Skeletal muscle satellite cell (primary cell): ENCODE measurements around the genes NIN and RTRAF.

- CAGE, long polyA plus RNA: no peak
Measured at GRCh38 chr14:50062532-50063159, 53.7 kb downstream of the VCPKMT start.

DNA sequence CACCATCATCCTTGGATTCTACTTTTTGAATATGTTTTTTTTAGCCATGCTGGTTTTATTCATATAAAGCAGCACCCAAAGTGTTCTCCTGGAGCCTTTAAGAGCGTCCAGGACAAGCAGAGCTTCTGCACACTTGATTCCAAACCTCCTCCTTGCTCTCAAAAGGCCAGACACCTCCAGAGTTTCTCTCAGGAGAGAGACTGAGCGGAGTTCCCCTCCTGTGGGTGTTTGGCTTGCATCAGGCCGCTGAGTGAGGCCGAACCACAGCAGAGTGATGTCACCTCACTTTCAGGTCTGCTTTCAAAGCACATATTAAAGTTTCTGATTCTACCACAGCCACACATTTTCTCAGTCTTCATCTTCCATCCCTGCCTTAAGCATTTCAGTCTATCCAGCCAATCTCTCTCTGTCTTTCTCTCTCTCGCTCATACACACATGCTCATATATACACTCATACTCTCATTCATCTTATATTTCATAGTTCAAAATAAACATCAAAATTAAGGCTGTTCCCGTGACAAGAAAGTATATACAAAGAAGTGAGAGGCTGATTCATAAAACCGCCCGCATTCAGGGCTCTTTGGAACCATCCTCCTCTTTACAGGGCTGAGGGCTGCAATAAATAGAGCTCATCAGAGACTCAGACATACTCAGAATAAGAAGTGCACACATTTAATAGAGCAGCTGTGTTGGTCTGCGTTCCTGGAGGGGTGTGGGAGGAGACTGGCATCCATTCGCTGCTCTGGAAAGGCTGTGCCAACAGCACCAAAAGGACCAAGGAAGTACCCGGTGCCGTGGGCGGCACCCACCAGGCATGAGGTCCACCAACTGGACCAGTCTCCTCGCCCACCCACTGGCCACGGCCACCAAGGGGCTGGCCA, 33.1 kb downstream of the VCPKMT start:
- CAGE, long polyA plus RNA: no peak

DNA sequence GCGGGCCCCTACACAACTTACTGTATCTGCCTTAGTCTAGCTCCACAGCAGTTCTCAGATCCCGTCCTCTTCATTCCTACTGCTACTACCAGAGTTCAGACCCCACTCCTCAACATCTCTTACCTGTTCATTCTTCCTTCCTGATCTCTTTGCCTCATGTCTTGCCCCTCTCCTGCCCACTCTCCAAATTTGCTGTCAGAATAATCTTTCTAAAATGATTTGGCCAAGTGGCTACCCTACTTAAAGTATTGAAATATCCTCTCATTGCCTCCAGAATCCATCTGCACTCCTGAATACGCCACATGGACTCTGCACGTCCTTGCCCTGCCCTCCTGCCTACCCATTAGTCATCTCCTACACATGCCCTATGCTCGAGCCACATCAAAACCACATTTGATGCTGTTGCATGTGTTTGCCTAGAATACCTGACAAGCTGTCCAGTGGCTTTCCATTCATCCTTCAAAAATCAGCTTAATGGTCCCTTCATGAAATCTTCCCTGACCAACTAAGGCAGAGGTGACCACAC, 17.1 kb downstream of the VCPKMT start:
- CAGE, long polyA plus RNA: no peak

GRCh38 chr14:50397182-50397888, 654 bp upstream of the CDKL1 start:
- CAGE, long polyA plus RNA: no peak

- CAGE, long polyA plus RNA: no peak
Measured at GRCh38 chr14:50444959-50445500, 48.3 kb upstream of the CDKL1 start.

GRCh38 chr14:50678014-50678415, 9.9 kb upstream of the SAV1 start:
- CAGE, long polyA plus RNA: no peak

DNA sequence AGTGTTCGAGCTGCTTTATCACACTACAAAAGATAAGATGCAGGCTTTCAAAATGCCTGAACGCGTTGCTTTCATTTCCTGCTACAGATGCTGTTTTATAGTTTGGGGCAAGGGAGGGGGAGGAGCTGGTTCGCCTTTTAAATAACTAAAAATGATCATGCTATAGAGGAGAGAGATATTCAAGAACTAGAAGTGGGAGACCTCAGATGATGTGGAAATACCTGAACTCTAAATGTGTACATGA, 38.8 kb downstream of the NIN start:
- CAGE, long polyA plus RNA: no peak

- CAGE, long polyA plus RNA: no peak
Measured at GRCh38 chr14:50829692-50829903, 1.4 kb downstream of the NIN start.

DNA sequence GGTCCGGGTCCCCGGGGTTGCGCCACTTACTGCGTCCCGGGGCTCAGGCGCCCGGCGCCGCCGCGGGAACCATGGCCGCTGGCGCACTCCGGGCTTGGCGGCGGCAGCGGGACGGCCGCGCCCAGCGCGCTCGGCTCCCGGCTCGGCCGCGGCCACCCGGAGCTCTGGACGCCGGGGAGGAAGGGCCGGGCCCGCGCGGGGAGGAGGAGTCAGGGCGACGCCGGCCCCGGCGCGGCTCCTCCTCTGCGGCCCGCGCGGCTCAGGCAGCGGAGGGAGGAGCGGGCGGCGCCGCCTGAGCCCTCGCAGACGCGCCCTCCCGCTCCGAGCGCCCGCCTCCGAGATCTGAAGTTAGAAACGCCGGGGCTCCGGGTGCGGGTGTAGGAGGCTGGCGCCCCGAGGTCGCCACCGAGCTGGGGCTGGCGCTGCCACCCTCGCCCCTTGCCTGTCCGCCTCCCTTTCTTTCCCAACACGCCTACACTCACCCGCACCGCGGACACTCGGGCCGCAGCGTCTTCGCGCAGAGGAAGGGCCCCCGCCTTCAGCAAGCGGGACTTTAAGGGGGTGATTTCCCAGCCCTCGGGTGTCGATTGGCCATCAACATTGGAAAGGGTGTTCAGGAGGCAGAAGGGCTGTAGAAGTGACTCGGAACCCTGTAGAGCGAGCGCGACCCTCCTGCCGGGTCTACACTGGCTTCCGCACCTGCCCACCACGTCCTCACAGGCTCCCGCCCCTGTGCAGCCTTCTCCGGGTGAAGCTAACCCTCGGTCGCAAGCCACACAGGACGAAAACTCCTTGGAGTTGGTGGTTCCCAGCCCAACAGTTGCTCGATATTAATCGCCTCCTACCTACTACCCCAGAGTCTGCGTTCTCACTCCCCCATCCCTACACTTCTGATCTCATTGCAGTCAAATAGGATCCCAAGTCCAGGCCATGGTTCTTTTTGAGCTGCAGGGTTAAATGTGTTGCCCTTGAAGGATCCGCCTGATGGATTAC, at the start of gene NIN:
Gene NIN (minus strand): TSS at position 187 of the 993 bp plus-strand sequence.
- CAGE, long polyA plus RNA: no peak

DNA sequence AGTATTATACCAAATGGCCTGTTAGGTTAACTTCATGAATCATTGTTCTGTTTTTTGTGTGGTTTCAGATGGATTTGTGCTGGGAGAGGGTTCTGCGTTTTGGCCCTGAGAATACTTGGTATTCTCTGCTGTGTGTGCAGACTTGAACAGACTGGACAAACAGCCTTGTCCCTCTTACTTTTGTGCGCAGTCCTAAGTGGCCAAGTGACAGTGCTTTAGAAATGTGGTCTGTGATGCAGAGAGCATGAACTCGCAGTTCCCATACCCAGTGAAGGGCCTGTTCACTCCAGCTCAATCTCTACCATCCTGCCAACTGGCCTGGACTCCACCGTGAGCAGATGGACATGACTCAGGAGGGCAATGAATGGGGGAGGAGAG, 62.4 kb upstream of the PYGL start:
- CAGE, long polyA plus RNA: no peak

DNA sequence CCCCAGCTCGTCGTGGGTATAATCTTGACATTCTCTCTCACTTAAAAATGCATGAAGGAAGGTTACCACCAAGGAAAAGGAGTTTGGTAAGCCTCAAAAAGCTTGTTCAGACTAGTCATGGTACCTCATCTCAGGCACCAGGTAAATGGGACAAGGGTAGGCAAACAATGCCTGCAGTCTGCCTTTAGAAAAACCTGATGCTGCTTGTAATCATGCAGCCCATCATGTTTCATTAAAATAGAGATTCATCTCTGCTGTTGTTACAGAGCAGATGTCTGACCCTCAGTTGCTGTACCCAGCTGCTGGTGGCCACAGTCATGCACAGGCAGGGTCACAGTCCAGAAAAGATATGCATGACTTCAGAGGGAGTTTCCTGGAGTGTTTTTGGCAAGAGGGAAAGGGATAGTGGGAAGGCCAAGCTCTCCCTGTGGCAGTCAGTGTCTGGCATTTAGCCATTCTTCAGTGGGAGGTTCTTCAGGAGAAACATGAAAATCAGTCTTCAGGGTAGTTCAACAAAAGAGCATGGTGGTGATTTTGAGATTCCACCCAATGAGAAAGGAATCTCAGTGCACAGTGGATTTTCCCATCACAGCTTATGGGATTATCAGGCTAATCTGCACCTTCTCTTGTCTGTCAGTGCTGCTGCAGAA, 202.8 kb upstream of the FRMD6 start:
- CAGE, long polyA plus RNA: no peak

GRCh38 chr14:51607686-51608416, 43.9 kb upstream of the FRMD6 start:
- CAGE, long polyA plus RNA: no peak

- CAGE, long polyA plus RNA: no peak
Measured at GRCh38 chr14:51660196-51661063, 8.7 kb downstream of the FRMD6 start.

DNA sequence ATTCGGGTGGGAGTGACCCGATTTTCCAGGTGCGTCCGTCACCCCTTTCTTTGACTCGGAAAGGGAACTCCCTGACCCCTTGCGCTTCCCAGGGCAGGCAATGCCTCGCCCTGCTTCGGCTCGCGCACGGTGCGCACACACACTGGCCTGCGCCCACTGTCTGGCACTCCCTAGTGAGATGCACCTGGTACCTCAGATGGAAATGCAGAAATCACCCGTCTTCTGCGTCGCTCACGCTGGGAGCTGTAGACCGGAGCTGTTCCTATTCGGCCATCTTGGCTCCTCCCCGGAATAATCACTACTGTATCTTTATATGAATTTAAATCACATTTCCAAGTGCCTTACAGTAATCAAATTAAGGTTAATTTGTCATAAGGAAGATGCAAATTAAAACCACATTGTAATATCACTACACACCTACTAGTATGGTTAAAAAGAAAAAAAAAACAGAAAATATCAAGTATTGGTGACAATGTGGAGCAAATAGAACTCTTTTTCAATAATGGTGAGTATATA, 60.0 kb upstream of the GNG2 start:
- CAGE, long polyA plus RNA: no peak

GRCh38 chr14:51873001-51873675, 12.7 kb downstream of the GNG2 start:
- CAGE, long polyA plus RNA: no peak

- CAGE, long polyA plus RNA: no peak
Measured at GRCh38 chr14:51910061-51910540, 49.7 kb downstream of the GNG2 start.

DNA sequence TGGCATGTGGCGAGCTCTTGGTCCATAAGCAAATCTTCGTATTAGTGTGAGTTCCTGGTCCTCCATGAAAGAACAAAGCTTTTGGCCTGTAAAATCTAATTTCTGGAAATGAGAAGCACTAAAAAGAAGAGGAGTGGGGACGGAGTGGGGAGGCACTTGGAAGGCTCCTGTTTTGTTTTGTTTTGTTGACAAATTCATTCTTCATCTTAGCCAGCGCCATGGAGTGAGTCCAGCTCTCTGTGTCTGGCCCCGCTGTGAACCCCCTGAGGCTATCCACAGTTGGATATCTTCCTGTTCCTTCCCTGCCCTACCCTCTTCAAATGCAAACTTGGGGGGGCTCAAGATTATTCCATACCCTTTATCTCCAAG, 49.3 kb upstream of the RTRAF start:
- CAGE, long polyA plus RNA: no peak

GRCh38 chr14:51989195-51989454, 221 bp upstream of the RTRAF start:
- CAGE, long polyA plus RNA: no peak

GRCh38 chr14:51989455-51990595, at the start of gene RTRAF:
Gene RTRAF, plus strand, starts transcription at chr14:51989546.
- CAGE, long polyA plus RNA: start-site peak on the plus strand at chr14:51989513-51989633, 11,535 and 10,903 reads in 2 replicates

GRCh38 chr14:52003265-52003636, 13.9 kb downstream of the RTRAF start:
- CAGE, long polyA plus RNA: no peak